Liver (tissue), 9 donors: ENCODE results near the genes C15orf40, TM6SF1 and BNC1.

DNA sequence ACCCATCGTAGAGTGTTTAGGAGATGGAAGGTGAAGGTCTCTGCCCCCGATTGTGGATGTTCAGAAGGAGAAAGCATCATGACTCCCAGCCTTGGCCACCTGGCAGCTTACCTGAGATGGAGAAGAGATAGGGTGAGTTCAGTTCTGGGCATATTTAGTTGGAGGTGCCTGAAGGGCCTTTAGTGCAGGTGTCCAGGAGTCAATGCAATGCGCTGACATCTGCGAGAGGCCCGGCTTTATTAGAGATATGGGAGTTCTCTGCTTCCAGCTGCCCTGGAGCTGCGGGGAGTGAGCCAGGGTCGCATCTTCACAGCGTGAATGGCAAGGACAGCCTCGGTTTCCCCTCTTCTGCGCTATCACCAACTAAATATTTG is 727 bp upstream of the STARD5 start:
- PRO-cap, 5 experiments = peak in 2 of 5 experiments; most common plus-strand start position 182 of the sequence (in 2)
- RAMPAGE, long total RNA, 2 experiments = no peak in any of the 2 experiments
- RRBS = no CpG with 5 or more reads among the region's 10 CpGs

GRCh38 chr15:81385476-81385836 is 11.4 kb upstream of the TMC3 start:
- PRO-cap, 5 experiments = peak in 3 of 5 experiments; most common plus-strand start chr15:81385691 (in 3)
- RAMPAGE, long total RNA, 2 experiments = no peak in any of the 2 experiments
- RRBS = no CpG with 5 or more reads among the region's 3 CpGs

- PRO-cap, 5 experiments = no peak in any of the 5 experiments
- RAMPAGE, long total RNA, 2 experiments = no peak in any of the 2 experiments
- RRBS = no CpG with 5 or more reads among the region's 23 CpGs
These were observed 175.5 kb downstream of the MEX3B start for GRCh38 chr15:81870185-81870846.

DNA sequence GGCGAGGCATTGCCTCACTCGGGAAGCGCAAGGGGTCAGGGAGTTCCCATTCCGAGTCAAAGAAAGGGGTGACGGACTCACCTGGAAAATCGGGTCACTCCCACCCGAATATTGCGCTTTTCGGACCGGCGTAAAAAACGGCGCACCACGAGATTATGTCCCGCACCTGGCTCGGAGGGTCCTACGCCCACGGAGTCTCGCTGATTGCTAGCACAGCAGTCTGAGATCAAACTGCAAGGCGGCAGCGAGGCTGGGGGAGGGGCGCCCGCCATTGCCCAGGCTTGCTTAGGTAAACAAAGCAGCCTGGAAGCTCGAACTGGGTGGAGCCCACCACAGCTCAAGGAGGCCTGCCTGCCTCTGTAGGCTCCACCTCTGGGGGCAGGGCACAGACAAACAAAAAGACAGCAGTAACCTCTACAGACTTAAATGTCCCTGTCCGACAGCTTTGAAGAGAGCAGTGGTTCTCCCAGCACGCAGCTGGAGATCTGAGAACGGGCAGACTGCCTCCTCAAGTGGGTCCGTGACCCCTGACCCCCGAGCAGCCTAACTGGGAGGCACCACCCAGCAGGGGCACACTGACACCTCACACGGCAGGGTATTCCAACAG is 174.9 kb downstream of the MEX3B start:
- PRO-cap, 5 experiments = no peak in any of the 5 experiments
- RAMPAGE, long total RNA, 2 experiments = no peak in any of the 2 experiments
- RRBS = no CpG with 5 or more reads among the region's 30 CpGs

DNA sequence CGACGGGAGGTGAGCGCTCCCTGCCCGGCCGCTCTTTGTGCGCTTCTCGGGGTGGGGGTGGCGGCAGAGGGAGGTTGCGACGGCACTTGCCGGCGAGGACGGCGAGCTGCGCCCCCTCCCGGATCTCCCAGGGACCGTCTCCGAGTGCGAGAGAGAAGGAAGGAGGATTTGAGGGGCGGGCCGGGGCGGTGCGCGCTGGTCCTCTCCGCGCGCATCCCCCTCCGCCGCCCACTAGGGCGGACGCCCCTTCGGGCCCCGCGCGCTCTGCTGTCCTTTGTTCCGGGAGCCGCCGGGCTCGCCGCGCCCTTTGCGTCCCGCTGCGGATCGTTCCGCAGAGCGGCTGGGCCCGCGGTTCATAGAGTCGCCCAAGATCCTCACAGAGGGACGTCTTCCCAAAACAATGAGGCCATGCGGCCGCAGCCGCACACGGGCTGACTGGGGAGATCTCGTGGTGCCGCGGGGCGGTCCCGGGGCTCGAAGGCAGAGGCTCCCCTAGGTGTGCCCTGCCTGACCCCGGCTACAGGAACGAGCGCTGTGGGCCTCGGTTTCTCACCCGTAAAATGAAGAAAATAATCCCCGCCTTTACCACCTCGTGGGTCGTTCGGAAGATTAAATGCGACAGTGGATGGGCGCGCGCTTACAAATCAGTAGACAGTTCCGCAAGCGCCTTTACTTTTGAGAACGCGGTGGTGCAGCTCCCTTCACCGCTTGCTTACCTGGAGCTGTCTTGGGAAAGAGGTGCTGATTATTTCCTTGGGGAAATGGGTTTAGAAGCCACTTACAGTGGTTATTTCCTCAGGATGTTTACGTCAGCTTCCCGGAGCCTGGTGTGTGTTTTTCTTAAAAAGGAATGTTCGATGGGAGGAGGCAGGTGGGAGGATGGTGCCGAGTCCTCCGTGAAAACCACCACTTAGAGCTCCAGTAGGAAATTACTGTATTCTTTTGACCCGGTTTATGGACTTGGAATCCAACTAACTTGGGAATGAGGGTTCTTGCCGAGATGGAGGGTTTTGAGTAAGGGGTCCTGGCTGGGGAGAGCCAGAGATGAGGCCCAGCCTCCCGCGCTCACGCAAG is 1.7 kb upstream of the MEX3B start:
- PRO-cap, 5 experiments = peak in 4 of 5 experiments; most common plus-strand start position 63 of the sequence (in 4)
- RAMPAGE, long total RNA, 2 experiments = no peak in any of the 2 experiments
- RRBS = 3% methylated on average over 31 of the region's 89 CpGs

- PRO-cap, 5 experiments = no peak in any of the 5 experiments
- RAMPAGE, long total RNA, 2 experiments = no peak in any of the 2 experiments
- RRBS = no CpG with 5 or more reads among the region's 3 CpGs
These were observed 88.4 kb downstream of the EFL1 start for GRCh38 chr15:82174185-82174443.

- PRO-cap, 5 experiments = no peak in any of the 5 experiments
- RAMPAGE, long total RNA, 2 experiments = no peak in any of the 2 experiments
- RRBS = no CpG with 5 or more reads among the region's 1 CpG
These were observed 33.9 kb downstream of the SAXO2 start for GRCh38 chr15:82296639-82296868.

- PRO-cap, 5 experiments = no peak in any of the 5 experiments
- RAMPAGE, long total RNA, 2 experiments = no peak in any of the 2 experiments
- RRBS = no CpG with 5 or more reads among the region's 4 CpGs
These were observed 5.3 kb upstream of the GOLGA6L10 start for GRCh38 chr15:82354657-82354931.

GRCh38 chr15:82476500-82477036 is 47.0 kb downstream of the GOLGA6L9 start:
- PRO-cap, 5 experiments = no peak in any of the 5 experiments
- RAMPAGE, long total RNA, 2 experiments = no peak in any of the 2 experiments
- RRBS = no CpG with 5 or more reads among the region's 9 CpGs

- PRO-cap, 5 experiments = no peak in any of the 5 experiments
- RAMPAGE, long total RNA, 2 experiments = no peak in any of the 2 experiments
- RRBS = no CpG with 5 or more reads among the region's 12 CpGs
These were observed 824 bp upstream of the RPS17 start for GRCh38 chr15:82541019-82541542.

DNA sequence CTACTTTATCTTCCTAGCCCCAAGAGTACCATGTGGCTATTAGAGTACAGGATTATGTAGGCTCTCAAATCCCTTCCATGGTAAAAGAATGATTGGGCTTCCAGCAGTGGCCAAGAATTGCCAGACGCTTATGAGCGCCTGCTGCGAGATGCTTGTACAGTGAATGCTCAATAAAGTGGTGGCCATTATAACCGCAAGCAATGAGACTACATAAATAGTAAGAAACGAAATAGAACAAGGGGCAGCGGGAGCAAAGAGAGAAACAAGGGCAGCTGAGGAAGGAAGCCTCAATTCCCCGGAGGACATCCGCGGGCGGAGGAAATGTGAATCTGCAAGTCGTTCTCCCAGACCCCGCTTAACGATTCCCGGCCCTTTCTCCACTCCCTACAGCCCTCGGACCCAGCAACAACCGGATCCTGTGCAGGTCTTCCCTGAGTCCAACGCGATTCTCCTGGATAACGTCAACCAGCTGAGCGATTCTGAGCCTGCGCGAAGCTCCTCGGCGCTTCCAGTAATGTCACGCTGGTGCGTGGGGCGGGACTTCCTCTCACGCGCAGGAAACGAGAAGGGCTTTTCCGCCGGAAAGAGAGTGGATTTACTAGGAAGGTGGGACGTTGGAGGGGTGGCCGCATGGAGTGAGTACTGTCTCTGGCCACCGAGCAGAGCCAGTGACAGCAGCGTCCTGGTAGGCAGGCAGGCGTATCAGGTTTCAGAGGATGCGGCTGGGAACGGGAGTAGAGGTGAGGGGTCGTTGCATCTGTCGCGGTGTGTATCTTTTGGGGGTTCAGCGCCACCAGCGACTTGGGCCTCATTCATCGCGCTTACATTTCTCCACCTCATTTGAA is 40.5 kb upstream of the AP3B2 start:
- PRO-cap, 5 experiments = peak in 5 of 5 experiments; most common plus-strand start position 601 of the sequence (in 5); most common minus-strand start position 451 of the sequence (in 5)
- RAMPAGE, long total RNA, 2 experiments = start-site peak on the plus strand in 2 of 2 experiments, centred at positions 590 to 607 of the sequence, 20 to 45 reads per replicate
- RRBS = under 1% methylated on average over 8 of the region's 46 CpGs

DNA sequence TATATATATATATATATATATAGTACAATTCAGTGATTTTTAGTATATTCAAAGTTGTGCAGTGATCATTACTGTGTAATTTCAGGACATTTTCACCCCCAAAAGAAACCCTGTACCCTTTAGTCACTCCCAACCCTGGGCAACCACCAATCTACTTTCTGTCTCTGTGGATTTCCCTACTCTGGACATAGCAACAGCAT is 5.6 kb downstream of the WHAMM start:
- PRO-cap, 5 experiments = no peak in any of the 5 experiments
- RAMPAGE, long total RNA, 2 experiments = no peak in any of the 2 experiments

DNA sequence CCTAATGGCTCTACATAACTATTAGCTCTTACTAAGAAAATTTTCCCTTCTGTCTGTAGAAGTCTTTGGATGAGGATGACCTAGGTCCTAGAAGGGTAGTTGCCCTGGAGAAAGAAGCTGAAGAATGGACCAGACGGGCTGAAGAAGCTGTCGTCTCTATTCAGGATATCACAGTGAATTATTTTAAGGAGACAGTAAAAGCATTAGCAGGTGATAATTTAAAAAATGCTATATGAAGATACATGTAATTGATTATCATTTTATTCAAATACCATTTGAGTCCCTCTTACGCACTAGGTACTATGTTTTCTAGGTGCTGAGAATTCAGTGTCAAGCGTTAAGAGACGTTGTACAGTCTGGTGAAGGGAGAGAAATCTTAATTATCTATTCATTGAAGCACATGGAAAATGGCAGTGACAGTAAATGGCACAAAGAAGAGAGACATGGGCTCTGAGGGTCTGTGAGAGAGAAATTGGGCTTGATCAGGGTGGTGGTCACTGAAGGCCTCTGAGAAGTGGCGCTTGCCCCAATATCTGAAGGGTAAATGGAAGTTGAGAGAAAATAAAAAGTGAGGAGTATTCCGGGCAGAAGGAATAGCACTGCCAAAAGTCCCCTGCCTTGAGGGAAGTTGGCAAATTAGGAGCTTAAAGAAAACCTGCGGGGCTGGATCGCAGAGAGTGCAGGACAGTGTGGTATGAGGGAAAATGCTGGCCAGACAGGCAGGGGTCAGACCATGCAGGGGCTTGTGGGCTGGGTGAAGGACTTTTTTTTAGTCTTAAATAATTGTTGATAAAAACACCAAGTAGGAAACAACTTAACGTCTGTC is 7.4 kb downstream of the WHAMM start:
- PRO-cap, 5 experiments = no peak in any of the 5 experiments
- RAMPAGE, long total RNA, 2 experiments = no peak in any of the 2 experiments
- RRBS = no CpG with 5 or more reads among the region's 10 CpGs

DNA sequence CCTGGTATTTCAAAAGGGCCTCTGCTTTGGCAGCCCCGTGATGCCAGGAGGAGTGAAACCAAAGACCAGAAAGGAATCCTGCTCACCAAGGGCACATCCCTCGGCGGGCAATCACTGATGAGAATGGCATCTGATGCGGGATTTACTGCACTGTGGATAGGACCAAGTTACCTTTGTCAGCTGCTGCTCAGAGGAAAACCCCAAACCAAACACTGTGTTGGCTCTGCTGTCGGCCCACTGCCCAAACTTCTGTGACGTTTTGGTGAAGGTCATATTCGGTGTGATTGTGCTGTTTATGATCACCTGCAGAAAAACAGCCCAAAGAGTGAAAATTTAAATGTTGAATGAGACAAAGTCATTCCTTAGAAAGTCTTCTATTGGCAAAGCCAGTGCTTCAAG is 65.7 kb downstream of the WHAMM start:
- PRO-cap, 5 experiments = no peak in any of the 5 experiments
- RAMPAGE, long total RNA, 2 experiments = no peak in any of the 2 experiments
- RRBS = no CpG with 5 or more reads among the region's 7 CpGs

DNA sequence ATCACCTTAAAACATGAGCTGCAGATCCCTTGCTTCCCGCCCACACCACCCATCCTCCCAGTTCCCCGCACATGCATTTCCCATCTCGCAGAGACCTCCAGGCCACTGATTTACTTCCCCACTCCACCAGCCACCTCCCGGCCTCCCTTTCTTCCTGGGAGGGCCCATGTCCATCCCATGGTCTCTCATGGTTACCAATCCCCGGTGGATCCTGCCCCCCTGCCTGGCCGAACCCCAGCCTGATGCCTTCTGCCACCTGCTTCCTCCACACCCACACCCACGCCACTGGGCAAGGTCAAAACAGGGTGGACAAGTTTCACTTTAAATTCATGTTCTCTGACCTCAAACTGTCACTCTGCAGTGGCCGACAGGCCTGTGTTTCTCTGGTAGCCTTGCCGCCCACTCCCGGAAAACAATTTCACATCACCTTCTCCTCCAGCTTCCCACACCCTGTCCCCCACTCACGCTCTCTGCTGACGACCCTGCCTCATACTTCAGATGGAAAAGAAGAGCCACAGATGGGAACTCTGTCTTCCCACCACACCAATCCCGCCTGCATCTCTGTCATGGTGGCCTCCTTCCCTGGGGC is 18.0 kb downstream of the HOMER2 start:
- PRO-cap, 5 experiments = no peak in any of the 5 experiments
- RAMPAGE, long total RNA, 2 experiments = no peak in any of the 2 experiments
- RRBS = 63% methylated on average over 1 of the region's 13 CpGs

DNA sequence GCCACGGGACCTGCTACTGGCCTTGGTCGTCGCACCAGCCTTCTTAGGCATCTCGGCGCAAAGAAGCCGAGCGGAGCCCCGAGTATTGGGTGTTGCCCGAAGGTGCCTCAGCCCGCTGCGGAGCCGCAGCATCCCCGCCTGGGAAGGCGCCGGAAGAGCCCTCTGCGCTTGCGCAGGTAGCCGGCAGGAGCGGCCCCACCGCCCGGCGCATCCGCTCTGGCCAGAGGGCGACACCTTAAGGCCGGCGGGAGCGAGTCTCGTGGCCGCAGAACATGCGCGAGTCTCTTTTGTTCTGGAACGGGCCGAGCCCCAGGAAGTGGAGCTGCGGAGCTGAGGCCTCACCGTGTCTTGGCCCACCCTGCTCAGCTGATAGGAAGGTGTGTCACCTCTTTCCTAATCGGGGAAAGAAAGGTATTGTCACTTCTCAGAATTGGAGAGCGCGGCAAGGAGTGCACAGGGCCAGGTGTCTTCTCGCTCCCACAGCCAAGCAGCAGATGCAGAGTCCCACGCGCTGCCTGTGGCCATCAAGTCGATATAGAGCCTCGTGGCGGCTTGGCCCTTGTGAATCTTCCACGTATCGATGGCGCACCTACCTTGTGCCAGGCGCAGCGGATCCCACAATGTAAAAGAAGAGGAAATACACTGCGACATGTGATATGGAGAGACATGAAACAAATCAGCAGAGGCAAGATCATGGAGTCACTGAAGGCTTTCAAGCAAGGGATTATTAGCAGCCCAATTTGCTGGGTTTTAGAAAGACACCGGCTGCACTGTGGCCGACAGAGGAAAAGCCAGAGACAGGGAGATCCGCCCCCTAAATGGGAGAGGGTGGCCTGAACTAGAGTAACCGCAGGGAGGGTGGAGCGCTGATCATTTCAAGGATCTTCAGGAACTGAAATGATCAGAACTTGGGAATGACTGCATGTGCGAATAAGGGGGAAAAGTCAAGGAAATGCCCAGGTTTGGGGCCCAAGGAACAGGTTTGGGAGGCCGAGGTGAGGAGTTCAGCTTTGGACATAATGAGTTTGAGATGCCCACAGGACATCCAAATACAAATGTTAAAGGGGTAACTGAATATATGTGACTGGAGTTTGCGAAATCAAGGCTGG is at the start of gene C15orf40:
TSS of gene C15orf40 (minus strand) at position 164 of the 1,109 bp plus-strand sequence.
- PRO-cap, 5 experiments = peak in 5 of 5 experiments; most common plus-strand start position 290 of the sequence (in 2); most common minus-strand start position 140 of the sequence (in 3)
- RAMPAGE, long total RNA, 2 experiments = start-site peak on the minus strand in 2 of 2 experiments, centred at positions 132 to 137 of the sequence, 141 to 236 reads per replicate
- RRBS = no CpG with 5 or more reads among the region's 58 CpGs

DNA sequence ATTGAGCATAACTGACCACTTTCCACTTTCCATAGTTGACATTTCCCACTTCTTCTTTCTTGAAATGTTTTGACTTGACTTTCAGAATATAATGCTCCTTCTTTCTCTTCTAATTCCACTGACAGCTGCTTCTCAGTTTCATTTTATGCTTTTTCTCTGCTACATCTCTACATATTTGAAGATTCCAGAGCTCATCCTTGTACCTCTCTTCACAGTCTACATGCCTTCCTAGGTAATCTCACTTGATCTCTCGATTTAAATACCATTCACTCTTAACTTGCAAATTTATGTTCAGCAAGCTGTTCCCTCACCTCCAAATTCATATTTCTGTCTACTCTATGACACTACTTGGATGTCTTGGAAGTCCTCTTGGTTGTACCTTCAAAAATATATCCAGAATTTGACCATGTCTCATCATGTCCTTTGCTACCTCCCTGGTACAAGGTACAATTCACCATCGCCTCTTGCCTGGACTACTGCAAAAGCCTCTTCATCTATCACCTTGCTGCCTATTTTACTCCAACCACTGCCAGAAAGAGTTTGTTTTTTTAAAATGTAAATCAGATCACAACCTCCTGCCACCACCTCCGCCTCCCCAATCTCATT is 3.9 kb downstream of the BTBD1 start:
- PRO-cap, 5 experiments = no peak in any of the 5 experiments
- RAMPAGE, long total RNA, 2 experiments = no peak in any of the 2 experiments
- RRBS = no CpG with 5 or more reads among the region's 3 CpGs

GRCh38 chr15:83106990-83108113 is at the start of gene TM6SF1:
TSS of gene TM6SF1 (plus strand) at chr15:83107645.
- PRO-cap, 5 experiments = peak in 4 of 5 experiments; most common plus-strand start chr15:83107645 (in 2)
- RAMPAGE, long total RNA, 2 experiments = start-site peak on the plus strand in 1 of 2 experiments, at chr15:83107628-83107683 at its widest, 41 reads per replicate
- RRBS = 6% methylated on average over 48 of the region's 122 CpGs

DNA sequence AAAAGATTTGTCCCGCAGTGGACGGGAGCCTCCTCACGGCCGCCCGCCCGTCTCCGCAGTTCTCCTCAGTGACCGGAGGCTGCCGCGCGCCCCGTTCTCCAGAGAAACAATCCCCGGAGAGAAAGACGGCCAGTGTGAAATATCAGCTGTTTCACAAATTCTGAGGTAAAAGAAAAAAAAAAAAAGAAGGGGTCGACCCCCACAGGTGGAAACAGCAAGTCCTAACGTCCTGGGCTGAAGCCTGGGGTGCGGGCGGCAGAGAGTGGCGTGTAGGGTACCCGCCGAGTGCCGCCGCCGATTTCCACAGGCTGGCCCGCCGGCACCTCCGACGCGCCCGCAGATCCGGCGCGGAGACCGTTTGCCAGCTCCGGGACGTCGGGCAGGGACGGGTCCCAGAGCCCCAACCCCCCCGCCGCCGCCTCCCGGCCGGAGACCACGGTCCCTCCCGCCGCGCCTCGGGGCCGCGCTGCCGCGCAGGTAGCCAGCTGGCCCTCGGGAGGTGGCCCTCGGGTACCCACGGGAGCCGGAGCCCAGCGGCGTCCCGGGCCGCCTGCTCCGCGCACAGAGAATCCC is 448 bp downstream of the BNC1 start:
- PRO-cap, 5 experiments = no peak in any of the 5 experiments
- RAMPAGE, long total RNA, 2 experiments = no peak in any of the 2 experiments
- RRBS = 16% methylated on average over 28 of the region's 62 CpGs

GRCh38 chr15:83284503-83285251 is at the start of gene BNC1:
TSS of gene BNC1 (minus strand) at chr15:83284664.
- PRO-cap, 5 experiments = no peak in any of the 5 experiments
- RAMPAGE, long total RNA, 2 experiments = no peak in any of the 2 experiments
- RRBS = 11% methylated on average over 39 of the region's 104 CpGs